Endodermal cell (in vitro differentiated cells): ENCODE measurements around a stretch of chr3.

DNA sequence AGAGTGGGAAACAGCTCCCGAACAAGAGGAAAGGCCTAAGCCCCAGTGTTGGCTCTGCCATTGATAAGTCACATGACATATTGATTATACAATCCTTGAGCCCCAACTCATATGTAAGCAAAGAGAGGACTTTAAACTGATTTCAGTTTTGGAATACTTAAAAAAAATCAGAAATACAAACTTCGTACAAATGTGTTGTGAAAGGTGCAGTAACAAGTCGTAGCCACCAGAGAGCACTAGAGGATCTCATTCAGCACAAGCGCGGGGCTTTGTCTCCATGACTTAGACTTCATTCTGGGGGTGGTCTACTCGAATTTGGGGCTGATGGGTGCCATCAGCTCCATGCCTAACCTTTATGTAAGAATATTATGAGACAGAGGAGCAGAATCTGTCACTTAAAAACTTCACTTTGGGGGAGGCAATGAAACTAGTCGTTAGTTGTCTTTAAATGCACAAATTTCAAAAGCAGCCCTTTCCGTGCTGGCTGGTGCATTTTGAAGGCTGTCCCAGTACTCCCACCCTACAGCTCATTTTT, 27.3 kb upstream of the MASP1 start:
- PRO-cap = no peak

DNA sequence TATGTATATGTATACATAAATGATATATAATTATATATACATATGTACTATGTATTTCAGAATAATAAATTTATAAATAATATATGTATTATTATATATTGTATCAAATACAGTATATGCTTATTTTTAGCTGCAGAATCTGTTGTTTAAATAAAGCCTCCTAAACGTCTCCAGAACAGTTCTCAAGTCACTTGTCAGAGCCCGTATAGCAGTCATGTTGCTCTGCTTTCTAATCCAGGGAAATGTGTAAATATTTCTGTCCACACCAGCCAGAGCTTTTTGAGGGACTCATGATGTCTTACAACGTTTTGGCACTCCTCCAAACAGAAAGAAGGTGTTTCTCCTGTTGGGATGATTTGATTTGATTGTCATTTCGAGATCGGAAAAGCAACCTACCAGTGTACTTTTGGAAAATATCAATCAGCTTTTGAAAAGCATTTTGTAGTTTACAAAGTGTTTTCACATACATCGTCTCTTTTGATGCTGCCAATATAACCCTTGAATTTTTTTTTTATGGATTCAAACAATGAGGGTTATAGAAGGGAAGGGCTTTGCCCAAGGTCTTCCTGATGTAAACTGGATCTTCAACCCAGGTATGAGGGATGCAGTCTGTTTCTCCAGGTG, 1.5 kb downstream of the RTP4 start:
- PRO-cap = no peak

GRCh38 chr3:187412041-187412396, 43.8 kb downstream of the RTP4 start:
- PRO-cap = unidirectional peak, plus-strand start at chr3:187412112; unidirectional peak, plus-strand start at chr3:187412161; unidirectional peak, plus-strand start at chr3:187412250

GRCh38 chr3:187742042-187742991, 3.0 kb downstream of the BCL6 start:
- PRO-cap = no peak

DNA sequence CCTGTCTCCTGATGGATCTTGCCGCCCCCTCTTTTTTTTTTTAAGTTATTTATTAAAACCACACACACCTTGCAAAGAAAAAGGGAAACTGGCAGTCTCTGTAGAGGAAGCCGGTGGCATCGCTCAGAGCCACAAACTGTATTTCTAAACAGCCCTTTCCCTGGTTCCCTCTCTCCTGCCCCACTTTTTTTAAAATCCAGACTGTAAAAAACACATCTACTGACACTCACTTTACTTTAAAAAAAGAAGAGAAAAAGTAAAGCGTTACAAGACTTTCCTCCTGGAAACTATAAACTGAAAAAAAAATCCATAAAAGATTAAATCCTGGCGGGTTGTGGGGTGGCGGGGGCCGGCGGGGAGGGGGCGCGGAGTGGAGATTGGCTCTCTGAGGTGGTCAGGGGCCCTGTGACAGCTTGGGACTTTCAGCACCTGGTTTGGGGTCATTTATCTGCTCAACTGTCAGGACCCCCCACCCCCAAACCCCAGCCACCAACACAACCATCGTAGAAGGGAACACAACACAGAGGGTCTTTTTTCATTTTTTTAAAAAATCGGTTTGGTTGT, 2.2 kb downstream of the BCL6 start:
- PRO-cap = no peak

DNA sequence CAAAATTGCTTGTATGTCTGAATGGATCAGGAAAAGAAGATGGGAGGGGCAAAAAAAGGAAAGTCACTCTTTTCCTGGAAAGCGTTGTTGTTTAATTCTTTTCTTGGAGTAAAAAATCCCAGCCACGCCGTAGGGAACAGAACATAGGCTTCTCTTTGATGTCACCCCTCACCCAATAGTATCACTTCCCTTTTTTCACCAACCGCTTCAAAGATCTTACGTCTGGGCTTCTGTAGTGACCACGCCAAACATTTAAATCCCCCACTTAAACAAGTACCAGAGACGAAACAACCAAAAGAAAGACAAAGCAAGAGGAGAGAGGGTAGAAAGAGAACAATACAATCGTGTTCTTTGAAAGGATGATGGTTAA, 27.9 kb upstream of the BCL6 start:
- PRO-cap = no peak

DNA sequence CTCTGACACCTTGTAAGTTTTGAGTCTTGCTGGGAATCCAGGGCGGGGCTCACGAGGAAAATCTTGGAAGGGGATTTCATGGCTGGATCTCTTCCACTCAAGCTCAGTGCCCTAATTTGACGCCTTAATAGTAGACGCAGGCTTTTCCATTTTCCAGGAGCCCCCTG, 722 bp upstream of the LPP start:
- PRO-cap = no peak

- PRO-cap = no peak
These were observed 23.2 kb downstream of the LPP start for GRCh38 chr3:188177109-188177549.

DNA sequence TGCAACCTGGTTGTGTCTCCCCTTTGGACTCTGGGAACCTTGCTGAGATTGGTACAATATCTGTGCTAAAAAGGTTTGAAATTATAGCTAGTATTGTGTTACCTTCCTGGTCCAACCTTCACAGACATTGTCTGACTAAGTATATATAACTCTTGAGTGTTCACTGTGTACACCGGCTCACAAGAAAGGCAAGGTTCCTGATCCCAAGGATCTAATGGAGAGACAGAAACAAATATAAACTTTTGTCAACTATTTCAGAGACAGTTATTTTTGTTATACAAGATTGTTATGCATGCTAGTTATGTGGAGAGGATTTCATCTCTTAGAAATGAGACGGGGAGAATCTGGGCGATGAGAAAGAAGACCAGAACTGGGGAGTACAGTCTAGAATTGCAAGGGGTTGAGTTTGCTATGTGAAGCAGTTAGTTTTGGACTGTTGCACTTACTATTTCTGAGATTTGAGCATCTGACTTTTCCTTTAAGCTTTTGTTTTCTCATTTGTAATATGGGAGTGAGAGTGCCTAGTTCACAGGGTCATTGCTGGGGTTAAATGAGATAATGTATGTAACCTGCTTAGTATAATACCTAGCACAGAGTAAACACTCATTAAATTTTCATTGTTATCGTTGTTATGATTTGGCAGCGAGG, 52.5 kb downstream of the LPP start:
- PRO-cap = no peak

DNA sequence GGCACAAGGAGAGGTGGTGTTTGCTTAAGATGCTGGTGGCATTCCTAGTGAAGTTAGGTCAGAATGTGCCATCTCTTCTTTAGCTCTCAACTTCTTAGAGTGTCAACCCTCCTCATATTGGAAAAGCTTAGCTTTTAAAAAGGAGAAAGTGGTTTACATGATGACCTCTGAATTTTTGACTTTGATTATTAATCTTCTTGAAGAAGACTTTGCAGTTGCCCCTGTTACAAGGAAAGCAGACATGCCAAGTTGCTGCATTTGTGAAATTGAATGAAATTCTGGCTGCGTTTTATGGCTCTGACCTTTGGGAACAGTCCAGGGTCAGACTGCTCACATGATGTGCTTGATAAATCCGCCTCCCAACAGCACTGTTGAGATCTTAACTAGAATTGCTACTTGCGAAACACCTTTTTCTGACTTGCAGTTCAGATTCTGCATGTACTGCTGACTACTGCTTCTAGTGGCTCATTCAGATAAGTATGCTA, 129.2 kb downstream of the LPP start:
- PRO-cap = no peak

GRCh38 chr3:188284770-188285163, 130.8 kb downstream of the LPP start:
- PRO-cap = no peak

DNA sequence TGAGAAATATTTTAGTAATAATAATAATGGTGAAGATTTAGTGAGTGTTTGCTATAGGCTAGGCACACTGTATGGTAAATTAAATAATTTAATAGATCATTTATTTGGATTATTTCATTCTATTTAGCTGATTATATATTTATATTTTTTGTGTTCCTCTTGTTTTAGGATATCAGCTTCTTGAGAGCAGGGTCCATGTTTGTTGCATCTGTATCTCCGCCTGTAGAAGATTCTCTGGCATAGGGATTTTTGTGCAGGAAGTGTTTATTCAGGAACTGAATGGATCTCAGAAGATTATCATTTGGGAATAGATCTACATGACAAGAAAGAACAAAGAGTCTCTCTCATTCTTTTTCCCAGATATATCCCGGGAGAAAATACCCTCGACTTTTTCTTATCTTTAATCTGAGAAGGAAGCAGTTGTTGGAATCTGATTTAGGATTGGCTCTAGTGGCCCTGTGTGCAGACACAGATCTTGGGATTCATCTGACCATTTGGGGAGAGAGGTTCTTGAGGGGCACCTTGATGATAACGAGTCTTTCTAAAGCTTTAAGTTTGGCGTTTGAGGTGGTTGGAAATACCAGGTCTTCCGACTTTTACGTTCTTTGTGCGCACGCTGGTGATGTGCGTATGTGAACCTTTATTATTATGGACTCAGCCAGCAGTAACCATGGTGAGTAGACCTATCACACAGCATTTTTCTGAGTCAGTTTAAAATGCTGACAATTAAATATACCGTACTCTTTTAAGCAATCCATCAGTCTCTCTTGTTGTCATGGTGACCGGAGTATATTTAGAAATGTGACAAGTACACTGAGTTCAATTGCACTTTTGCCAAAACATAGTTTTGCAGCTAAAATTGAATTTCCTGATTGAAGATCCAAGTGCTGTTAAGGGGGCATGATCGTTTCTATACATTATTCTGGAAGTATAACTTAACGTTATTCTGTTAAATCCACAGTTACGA, 171.9 kb downstream of the LPP start:
- PRO-cap = no peak

DNA sequence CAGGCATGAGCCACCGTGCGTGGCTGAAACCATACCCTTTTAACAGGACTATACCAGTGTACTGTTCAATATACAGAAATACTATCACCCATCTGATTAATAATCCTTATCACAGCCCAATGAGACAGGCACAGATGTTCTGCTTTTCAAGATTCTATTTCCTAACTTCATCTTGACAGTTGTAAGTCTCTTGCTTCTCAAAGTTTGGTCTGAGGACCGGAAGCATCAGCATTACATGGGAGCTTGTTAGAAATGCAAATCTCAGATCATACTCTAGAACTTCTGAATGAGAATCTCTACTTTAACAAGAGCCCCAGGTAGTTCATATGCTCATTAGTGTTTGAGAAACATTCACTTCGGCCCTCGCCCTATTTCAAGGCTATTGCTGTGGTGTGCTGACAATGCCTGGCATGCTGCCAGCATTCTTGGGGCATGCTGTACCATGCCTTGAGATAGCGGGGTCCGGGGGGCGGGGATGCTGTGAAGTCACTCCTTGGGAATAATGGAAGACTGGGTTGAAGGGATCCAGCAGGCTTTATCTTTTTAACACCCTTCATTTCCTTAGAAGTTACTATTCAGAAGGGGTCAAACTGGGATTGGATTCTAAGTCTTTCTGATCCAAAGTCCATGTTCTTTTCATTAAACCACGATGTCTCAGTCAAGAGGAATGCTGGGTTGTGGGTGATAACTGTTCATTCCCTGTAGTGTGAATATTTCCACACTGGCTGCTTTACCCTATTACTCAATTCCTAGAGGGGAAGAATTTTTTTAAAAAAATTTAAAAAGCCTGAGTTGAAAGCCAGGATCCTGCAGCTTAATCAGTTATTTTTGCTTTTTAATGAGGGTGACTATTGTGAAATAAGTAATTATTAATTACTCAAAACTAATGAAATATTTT, 194.7 kb downstream of the LPP start:
- PRO-cap = no peak

GRCh38 chr3:188391206-188391405, 237.1 kb downstream of the LPP start:
- PRO-cap = no peak

- PRO-cap = no peak
These were observed 240.6 kb downstream of the LPP start for GRCh38 chr3:188394476-188395056.

DNA sequence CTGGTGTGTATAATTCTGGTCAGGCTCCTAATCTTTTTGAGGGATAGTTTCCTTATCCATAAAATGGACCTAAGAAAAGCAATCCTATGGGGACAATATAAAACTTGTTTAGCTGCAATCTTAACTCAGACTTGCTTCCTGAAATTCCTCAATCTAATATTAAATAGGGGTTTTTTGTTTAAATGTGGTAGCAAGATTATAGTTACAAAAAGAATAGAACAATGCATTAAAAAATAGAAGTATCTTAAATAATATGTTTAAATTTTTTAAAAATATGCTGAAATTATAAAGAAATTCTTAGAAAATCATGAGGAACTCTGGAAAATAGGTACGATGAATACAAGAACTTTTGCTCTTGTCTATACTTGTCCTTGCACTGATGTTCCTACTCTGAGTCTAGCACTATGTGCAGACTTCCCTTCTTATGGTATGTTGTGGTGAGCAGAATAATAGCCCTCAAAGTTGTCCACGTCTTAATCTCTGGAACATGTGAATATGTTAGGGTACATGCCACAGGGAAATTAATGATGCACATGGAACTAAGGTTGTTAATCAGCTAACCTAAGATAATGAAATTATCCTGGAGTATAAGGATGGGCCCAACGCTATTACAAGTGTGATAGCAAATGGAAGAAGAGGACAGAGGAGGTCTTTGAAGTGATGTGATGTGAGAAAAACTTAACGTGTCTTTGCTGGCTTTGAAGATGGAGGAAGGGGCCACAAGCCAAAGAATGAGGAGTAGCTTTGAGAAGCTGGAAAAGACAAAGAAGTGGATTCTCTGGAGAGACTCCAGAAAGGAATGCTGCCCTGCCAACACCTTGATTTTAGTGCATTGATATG, 313.3 kb downstream of the LPP start:
- PRO-cap = no peak

DNA sequence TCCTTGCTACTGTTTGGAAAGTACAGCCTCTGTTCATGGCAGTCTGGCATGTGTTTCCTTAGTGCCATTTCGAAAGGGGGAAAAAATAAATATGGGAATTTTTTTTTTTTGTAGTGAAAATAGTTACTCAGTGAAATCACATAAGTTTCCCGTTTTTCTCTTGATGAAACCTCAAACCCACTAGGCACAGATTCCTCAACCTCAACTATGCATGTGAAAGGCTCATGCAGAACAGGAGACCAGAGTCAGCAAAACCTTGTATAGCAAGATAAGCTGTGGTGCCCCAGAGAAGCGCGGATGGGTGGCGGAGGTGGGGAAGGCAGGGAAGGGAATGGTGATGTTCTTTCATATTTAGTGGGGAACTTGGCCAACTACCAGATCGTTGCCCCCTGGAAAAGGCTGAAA, 353.4 kb downstream of the LPP start:
- PRO-cap = no peak

- PRO-cap = no peak
These were observed 470.4 kb upstream of the TPRG1 start for GRCh38 chr3:188701309-188701831.

DNA sequence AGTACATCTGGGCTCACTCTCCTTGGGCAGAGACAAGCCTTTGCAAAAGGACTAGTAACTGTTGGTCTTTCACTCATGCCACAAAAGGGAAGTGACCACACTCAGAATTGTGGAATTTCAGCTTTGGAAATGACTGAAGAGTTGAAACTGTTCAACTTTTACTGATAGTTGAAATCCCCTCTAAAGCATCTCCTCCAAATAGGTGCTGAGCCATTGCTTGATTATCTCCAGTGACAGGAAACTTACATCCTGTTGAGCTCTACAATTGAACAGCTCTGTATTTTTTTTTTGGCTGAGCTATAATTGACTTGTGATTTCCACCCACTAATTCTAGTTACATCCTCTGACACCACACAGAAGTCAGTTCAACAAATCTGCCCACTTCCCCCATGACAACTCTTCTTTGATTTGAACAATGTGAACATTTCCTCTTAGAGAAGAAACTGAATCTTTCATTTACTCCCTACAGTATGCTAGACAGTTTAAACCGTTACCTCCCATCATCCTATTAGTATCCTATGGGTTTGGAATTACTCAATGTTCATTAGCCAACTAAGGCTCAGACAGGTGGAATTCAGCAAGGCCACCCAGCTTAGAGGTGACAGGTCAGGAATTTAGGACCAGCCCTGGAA, 254.7 kb upstream of the TPRG1 start:
- PRO-cap = no peak

DNA sequence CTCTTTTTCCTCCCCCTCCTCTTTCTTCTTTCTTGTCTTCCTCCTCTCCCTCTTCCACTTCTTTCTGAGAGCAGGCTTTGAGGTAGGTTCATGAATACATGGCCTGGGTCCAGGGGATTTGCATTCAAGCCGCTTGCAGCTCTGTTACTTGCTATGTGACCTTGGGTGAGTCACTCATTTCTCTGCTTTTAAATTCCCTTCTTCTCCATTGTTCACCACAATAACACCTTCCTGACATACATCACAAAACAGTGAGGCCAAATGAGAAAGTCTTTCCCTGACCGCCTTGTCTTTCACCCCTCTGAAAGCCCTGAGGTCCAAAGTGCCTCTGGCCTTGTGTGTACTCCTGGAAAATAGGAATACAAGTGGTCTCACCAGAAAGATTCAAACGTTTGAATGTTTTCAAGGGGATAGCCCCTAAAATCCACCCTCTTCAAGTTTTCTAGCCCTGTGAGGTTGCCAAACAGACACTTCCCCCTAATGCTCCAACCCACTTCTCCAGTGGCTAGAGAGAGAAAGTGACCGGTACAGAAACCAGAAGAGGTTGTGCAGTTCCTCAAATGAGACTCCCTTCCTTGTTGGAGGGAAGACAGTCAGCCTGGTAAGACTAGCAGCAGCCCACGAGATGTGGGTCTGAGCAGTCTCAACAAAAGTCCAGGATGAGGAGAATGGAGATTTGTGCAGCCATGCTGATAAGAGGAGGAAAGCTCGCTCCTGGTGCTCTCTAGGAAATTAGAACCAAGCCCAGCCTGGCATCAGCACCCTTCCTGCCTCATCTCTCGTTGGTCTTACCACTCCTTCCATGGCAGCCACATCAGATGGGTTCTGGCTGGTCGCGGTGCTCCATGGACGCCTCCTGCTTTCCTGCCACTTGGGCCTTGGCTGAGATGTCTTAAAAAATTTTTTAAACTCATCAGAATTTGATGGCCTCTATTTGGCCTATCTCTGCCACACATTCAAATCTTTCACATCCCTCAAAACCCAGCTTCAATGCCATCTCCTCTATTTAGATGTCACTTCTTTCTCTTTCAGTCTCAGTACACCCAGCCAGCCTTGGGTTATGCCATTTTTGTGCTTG, 222.8 kb upstream of the TPRG1 start:
- PRO-cap = no peak